Measurements from ENCODE around the gene ANKRD44.

- PRO-cap, 2 experiments, result no peak in any of the 2 experiments
- RAMPAGE, long total RNA, 5 experiments, result no peak in any of the 5 experiments
Measured at GRCh38 chr2:197196732-197197246, 113.8 kb downstream of the ANKRD44 start.

DNA sequence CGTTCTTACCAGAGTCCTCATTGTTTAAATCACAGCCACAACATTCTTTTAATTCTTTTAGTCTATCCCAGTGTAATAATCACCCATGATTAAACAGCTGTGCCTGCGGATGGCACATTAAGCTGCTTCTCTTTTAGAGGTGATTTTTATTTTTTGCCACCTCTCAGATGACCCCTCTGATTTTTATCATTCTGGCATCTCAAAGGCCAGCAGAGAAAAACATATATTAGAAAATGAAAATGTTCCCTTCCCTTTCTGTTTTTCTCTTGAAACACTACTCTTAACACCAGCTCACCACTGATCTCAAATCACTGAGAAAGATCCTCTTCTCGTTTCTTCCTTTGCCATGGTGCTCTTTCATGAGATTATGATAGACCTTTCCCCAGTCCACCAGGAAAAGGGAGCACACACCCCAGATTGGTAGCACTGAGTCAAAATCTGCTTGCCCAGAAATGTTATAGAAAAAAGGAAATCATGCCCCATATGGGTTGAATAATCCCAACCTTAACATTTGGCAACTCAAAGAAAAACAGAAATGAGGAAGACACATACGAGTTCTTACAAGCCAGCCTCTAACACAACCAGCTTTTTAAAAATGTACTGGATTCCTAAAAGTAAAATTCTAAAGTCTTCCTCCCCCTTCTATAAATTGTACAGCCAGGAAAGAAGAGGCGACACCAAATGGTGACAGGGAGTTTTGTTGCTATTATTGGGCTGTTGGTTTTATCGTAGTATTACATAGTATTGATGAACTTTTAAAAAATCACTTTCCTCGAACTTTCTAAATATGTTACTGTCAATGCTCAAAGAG lies 103.1 kb downstream of the ANKRD44 start:
- PRO-cap, 2 experiments, result no peak in any of the 2 experiments
- RAMPAGE, long total RNA, 5 experiments, result no peak in any of the 5 experiments

- PRO-cap, 2 experiments, result no peak in any of the 2 experiments
- RAMPAGE, long total RNA, 5 experiments, result no peak in any of the 5 experiments
Measured at GRCh38 chr2:197216384-197217054, 94.1 kb downstream of the ANKRD44 start.

DNA sequence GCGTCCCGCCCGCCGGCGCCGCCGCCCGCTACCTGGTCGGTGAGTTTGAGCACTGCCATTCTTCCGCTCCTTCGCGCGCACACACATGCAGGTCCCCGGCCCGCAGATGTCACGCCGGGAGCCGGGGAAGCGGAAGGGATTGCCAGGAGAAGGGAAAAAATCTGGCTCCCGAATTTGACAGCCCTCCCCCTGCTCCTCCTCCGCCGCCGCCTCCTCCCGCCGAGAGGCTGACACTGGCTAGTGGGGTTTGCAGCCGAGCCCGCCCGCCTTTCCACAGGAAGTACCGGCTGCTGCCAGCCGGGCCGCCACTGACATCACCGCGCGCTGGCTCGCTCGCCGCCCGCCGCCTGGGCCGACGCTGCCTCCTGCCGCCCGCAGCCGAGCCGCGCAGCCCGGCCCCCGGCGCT lies at the start of gene ANKRD44:
ANKRD44 (minus strand) TSS at position 235 of the 407 bp plus-strand sequence.
- PRO-cap, 2 experiments, result peak in 2 of 2 experiments; most common plus-strand start position 58 of the sequence (in 2); most common minus-strand start position 242 of the sequence (in 2)
- RAMPAGE, long total RNA, 5 experiments, result start-site peak on the minus strand in 1 of 5 experiments, centred at position 227 of the sequence, 43 reads per replicate

DNA sequence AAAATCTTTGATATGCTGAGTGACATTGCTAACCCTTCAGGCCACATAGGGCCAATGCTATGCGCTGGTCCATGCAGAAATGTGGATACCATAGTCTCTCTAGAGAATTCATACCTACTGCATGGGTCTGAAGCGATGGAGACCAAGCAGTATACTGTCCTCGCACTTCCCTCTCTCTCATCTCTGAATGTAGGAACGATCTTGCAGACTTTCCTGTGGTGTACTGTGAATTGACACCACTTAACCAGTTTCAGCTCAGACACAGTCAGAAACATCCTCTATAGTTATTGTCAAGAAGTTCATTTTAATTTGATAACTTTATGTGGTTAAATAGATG lies 17.9 kb upstream of the ANKRD44 start:
- PRO-cap, 2 experiments, result no peak in any of the 2 experiments
- RAMPAGE, long total RNA, 5 experiments, result no peak in any of the 5 experiments

GRCh38 chr2:197415703-197417097 lies 18.6 kb downstream of the SF3B1 start:
- PRO-cap, 2 experiments, result no peak in any of the 2 experiments
- RAMPAGE, long total RNA, 5 experiments, result no peak in any of the 5 experiments

- PRO-cap, 2 experiments, result peak in 2 of 2 experiments; most common minus-strand start chr2:197804409 (in 1)
- RAMPAGE, long total RNA, 5 experiments, result no peak in any of the 5 experiments
Measured at GRCh38 chr2:197804150-197804546, 245 bp upstream of the PLCL1 start.

GRCh38 chr2:197805278-197805735 lies 914 bp downstream of the PLCL1 start:
- PRO-cap, 2 experiments, result peak in 2 of 2 experiments; most common plus-strand start chr2:197805542 (in 1); most common minus-strand start chr2:197805508 (in 2)
- RAMPAGE, long total RNA, 5 experiments, result no peak in any of the 5 experiments

DNA sequence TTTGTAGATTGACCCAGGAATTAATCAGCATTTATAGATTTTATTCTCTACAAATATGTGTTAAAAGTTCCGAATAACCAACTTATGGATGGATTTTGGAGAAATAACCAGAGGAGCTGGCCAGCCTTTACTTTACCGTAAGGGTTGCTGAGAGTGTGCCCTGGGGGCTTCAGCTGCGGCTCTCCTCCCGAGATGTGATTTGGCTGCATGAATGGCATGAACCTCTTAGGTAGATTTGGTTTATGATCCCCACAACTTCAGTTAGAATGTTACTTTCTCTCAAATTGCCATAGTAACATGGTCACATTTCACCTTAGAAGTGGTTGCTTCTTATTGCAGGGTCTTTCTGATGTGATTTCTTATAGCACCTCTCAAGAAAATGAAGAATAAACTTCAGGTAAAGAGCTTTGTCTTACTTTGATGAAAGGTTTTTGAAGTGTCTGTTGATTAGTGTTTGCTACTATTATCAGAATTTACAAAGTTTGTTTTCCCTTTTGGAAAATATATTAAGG lies 5.6 kb downstream of the PLCL1 start:
- PRO-cap, 2 experiments, result no peak in any of the 2 experiments
- RAMPAGE, long total RNA, 5 experiments, result no peak in any of the 5 experiments

- PRO-cap, 2 experiments, result no peak in any of the 2 experiments
- RAMPAGE, long total RNA, 5 experiments, result no peak in any of the 5 experiments
Measured at GRCh38 chr2:198371876-198372455, 567.6 kb downstream of the PLCL1 start.

- PRO-cap, 2 experiments, result no peak in any of the 2 experiments
- RAMPAGE, long total RNA, 5 experiments, result no peak in any of the 5 experiments
Measured at GRCh38 chr2:198697134-198697712, 760.5 kb downstream of the SATB2 start.

GRCh38 chr2:199460139-199460296 lies 2.3 kb upstream of the SATB2 start:
- PRO-cap, 2 experiments, result no peak in any of the 2 experiments
- RAMPAGE, long total RNA, 5 experiments, result no peak in any of the 5 experiments

- PRO-cap, 2 experiments, result no peak in any of the 2 experiments
- RAMPAGE, long total RNA, 5 experiments, result no peak in any of the 5 experiments
Measured at GRCh38 chr2:199659166-199659805, 191.7 kb downstream of the FTCDNL1 start.

DNA sequence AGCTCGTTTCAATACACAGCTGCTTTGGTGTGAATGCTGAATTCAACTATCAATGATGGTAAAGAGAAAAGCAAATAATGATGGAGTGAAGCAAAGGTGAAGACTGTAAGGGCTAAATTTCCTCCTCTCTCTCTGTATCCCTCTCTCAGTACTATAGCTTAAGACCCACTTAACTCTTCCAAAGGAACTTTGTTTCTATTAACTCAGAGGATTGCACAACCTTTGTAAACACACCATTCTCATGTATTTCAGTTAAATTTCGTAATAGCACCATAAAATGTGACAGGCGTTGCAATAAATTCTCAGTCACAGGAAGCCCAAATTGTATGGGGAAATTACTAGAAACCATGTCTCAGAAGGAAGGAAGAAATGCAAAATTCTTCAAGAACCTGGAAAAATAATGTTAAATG lies 112.3 kb downstream of the FTCDNL1 start:
- PRO-cap, 2 experiments, result no peak in any of the 2 experiments
- RAMPAGE, long total RNA, 5 experiments, result no peak in any of the 5 experiments

DNA sequence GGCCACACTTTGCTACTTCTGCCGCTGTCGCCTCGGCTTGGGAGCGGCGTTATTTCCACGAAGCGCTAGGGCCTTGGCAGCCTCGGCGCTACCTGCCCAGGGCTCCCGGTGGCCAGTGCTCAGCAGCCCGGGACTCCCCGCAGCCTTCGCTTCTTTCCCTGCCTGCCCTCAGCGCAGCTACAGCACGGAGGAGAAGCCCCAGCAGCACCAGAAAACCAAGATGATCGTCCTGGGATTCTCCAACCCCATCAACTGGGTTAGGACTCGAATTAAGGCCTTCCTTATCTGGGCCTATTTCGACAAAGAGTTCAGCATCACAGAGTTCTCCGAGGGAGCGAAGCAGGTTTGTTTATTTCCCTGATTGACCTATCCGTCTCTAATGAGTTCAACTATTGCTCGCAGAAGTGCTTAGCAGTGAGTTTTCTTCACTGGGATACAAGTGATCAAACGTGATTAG lies 552 bp downstream of the MAIP1 start:
- PRO-cap, 2 experiments, result no peak in any of the 2 experiments
- RAMPAGE, long total RNA, 5 experiments, result no peak in any of the 5 experiments

DNA sequence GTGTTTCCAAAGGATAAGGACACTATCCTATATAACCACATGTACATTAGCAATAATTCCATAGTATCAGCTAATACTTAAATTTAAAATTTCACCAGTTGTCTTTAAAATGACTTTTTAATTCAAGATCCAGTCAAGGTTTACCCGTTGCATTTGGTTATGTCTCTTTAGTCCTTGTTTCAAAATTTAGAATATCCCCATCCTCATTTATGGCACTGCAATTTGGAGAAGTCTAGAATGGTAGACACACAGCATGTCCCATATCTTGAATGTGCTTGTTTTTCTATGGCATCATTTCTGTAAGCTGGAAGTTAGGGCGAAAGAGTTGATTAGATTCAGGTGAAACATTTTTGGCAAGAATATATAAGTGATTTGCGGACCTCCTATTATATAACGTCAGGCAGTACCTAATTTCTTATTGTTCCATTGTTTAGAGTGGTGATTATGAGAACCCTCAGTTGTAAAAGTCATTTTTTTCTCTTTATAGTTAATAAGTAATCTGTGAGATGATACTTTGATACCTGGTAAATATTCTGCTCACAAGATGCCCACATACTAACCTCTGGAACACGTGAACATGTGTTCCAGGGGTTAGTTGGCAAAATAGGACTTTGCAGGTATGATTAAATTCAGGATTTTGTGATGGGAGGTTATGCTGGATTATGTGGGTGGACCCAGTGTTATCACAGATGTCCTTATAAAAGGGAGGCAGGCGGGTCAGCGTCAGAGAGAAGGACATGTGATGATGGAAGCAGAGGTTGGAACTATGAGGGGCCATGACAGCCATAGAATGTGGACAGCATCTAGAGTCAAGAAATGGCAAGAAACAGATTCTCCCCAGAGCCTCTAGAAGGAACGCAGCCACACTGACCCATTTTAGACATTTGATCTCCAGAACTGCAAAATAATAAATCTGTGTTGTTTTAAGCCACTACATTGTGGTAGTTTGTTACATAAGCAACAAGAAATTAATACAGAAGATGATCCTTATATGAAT lies 16.7 kb downstream of the MAIP1 start:
- PRO-cap, 2 experiments, result no peak in any of the 2 experiments
- RAMPAGE, long total RNA, 5 experiments, result no peak in any of the 5 experiments

DNA sequence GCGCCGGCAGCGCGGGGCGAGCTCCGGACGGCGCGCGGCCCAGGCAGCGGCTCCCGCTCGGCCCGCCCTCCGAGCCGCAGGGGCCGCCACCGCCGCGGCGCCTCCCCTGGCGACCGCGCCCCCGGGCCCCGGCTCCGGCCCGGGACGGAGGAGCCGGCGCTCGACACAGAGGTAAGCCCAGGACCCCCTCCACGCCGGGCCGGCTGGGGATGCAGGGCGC lies 169 bp downstream of the SPATS2L start:
- PRO-cap, 2 experiments, result no peak in any of the 2 experiments
- RAMPAGE, long total RNA, 5 experiments, result start-site peak on the plus strand in 4 of 5 experiments, centred at positions 114 to 134 of the sequence, 96 to 188 reads per replicate

DNA sequence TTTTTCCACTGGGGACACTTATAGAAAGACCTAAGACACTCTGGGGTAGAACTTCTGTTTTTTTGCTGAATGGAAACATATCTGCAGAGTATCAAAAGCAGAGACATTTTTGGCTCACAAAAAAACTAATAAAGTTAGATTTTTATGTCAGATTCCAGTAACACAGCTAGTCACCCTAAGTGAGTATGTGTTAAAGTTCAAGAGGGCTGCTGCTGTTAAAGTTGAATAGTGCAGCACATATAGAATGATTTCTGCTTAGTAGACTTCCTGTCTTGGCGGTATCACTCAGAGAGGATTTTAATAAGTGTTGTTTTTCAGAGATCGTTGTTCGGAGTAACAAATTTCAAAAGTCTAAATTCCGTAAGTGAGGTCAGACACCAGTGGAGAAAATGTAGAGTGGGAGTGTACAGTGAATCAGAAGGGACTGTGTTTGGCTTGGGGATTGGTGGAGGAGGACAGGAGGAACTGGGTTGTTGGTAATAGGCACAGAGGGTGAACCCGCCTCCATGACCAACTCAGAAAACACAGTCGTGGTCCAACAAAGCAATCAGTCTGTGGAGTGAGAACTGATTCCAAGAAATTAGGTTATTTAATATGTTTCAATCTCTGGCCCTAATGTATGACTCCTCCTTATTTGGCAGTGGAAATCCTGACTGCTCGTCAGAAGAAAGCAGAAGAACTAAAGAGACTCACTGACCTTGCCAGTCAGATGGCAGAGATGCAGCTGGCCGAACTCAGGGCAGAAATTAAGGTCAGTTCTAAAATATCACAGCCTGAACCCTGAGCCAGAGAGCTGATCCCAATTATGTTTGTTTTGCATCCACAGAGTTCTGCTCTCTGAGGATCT lies 43.0 kb downstream of the KCTD18 start:
- PRO-cap, 2 experiments, result peak in 2 of 2 experiments; most common plus-strand start position 518 of the sequence (in 1); most common minus-strand start position 338 of the sequence (in 1)
- RAMPAGE, long total RNA, 5 experiments, result no peak in any of the 5 experiments

DNA sequence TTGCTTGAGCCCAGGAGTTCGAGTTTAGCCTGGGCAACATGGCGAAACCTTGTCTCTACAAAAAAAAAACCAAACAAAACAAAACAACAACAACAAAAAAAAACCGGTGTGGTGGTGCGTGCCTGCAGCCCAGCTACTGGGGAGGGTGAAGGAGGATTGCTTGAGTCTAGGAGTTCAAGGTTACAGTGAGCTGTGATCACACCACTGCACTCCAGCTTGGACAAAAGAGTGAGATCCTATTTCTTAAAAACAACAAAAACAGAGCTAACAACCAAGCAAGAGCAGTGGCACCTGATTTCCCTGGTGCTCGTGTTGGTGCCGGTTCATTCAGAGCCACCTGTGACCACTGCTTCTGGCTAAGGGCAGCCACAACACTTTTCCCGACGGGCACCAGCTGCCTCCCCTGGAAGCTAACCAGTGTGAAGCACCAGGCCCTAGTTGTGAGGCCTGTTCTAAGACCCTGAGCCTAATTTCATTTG lies 1.3 kb downstream of the AOX1 start:
- PRO-cap, 2 experiments, result no peak in any of the 2 experiments
- RAMPAGE, long total RNA, 5 experiments, result no peak in any of the 5 experiments

DNA sequence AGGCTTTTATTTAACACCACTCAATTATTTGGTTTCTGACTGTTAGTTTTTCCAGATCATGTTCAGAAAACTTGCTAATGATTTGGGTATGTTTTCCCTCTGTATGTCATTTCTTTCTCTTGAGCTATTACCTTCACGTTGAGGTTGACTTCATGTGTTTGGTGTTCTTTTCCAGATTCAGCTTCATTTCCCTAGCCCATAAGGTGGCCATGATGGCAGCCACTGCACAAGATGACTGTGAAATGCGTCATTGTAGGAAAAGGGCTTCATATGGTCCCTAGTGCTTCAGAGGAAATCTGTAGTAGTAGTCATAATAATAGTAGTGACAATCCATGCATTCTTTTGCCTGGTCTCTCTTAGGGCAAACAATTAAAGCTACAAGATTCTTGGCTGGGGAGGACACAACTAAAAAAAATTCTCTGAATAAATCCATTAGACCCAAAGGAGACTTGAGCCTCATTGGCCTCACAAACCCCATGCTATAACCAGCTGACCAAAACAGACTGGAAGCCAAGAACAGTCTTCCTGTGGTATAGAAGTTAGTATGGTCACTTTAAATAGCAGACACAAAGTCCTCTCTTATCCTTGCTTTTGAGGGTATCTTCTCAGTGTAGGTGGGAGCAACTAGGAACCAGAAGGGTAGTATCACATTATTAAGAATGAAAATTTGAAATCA lies 28.5 kb downstream of the AOX1 start:
- PRO-cap, 2 experiments, result no peak in any of the 2 experiments
- RAMPAGE, long total RNA, 5 experiments, result no peak in any of the 5 experiments

Data from thyroid gland (tissue), 7 donors.